SJCRH30 (cell line): ENCODE data around the gene LFNG.

DNA sequence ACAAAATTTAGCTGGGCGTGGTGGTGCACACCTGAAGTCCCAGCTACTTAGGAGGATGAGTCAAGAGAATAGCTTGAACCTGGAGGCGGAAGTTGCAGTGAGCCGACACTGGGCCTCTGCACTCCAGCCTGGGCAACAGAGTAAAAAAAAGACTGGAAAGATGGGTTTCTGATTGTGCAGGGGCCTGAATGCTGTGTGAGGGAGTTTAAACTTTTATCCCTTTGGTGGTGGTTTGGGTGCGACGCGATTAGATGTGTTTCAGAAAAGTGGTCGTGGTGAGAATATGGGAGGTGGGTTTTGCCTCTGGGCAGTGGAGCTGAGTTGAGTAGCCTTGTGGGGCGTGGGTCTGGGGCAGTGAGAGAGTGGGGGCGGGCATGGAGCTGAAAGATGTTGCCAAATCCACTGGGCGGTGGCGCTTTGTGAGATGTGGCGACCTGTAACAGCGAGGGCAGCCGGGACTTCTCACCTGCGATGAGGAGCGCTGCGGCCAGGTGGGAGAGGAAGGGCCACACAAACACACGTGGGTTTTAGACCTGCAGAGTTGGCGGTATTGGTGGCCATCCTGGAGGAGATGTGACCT, 2.0 kb downstream of the CHST12 start:
- RAMPAGE, long total RNA = no peak

DNA sequence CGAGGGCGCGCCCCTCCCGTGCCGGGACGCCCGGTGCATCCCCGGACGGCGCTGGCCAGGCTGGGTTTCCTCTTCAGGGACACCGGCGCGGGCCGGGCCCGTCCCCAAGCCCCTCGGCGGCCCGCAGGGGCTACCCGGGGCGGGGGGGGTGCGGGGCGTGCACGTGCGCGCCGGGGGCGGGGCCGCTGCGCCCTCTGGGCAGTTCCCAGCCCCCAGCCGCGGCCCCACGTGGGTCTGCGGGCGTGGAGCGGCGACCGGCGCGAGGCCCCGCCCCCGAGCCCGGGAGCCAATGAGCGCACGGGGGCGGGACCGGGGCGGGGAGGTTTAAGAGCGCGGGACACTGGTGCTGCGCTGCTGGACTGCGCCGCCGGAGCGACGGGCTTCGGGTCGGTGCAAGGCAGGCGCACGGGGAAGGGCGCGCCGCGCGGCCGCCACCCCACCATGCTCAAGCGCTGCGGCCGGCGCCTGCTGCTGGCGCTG, at the start of gene LFNG:
LFNG (plus strand) TSS at position 354 of the 480 bp plus-strand sequence.
- RAMPAGE, long total RNA = no peak

- RAMPAGE, long total RNA = no peak
Measured at GRCh38 chr7:2532252-2532873, 12.8 kb downstream of the LFNG start.

DNA sequence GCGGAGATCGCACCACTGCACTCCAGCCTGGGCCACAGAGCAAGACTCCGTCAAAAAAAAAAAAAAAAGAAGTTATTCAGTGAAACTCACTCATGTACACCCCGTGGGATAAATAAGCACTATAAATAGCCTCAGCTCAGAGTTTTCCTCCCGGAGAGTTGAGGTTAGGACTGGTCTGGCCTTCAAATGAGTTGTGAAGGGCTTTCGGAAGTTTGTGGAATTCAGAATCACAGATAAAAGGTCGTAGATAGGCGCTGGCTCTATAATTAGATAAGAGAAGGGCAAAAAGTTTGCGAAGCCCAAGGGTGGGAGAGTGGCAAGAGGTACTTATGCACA, 617 bp upstream of the IQCE start:
- RAMPAGE, long total RNA = no peak

DNA sequence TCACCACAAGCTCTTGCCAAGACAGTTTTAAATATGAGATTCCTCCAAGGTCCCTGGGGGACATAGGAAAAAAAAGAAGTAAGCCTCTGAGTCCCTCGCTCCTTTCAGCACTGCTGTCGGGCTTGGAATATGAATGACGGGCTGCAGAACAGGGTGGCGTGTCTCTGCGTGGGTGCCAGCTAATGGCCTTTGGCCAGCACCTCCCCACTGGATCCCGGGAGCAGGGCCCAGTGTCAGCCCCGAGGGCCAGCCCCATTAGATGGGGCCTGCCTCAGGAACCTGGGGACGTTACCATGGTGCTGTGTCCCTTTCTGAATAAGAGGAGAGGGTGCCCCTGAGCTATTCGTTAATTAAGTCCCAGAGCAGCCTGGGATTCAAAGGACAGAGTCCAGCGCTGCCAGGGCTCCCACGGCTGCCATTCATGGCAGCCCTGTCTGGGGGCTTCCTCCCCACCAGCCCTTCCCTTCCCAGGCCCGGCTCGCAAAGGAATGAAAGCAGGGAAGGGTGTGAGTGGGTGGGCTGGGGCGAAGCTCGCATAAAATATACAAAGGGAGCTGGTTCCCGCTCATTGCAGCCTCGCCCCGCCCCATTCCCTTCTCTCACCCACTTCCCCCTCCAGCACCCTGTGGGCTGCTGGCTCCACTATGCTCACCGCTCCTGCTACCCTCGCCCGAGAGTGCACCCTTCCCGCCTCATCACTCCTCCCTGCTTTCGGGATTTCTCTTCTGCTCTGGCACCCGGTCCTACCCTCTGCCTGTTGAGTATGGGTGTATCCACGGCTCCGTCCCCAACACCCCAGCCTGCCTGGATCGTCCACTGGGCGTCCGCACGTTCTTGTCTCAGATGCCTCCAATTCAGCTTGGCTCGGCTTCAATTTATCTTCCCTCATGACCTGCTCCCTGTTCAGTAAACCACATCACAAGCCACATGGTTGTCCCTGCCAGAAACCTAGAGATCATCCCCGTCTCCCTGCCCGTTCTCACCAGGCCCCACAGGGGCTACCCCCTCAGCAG, 14.6 kb upstream of the TTYH3 start:
- RAMPAGE, long total RNA = no peak

DNA sequence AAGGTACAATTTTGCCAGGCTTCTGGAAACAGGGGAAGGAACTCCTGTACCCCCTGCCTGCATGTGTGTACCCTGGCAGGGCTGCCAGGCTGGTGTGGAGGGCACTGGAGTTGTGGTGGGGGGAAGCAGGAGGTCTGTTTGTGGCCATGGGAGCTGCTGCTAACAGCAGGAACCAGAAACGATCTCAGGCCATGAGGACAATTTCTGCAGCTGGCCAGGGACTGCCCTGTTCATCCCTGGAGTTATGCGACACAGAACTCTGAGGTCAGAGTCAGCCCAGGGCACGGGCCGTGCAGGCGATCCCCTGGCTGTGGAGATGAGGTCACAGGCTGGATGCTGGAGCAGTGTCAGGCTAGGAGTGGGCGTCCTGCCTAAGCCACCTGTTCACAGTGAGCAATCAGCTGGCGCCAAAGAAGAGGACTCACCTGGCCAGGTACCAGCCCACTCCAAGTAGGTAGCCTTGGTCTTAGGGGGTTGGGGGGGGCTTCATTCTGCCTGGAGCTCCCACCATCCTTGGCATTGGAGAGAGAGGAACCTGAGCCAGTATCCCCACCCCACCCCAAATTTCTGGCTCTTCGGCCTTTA, 2.1 kb upstream of the TTYH3 start:
- RAMPAGE, long total RNA = no peak

DNA sequence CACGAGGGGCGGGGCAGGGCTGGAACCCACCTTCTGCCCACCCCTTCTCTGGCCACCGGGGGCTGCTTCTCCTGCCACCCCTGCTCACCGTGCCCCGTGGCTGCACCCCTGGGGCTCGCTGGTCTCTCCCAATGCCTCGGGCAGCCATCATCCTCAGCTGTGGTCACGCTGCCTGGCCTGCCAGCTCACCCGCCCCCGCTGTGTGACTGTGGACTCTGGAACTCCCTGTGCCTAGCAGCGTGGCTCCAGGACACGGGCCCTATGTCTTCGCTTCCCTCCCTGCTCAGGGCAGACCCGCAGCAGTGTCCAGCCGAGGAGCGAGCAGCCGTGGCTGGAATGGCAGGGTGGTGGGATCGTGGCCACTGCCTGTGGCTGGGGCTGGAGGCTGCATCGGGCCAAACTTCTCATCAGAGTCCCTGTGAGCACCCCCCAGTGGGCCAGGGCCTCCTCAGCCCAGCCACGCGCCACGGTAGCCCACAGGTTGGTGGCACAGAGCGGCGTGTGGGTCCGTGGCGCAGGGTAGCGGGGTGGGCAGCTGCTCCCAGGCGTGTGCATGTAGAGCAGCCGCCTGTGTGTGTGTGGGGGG, 8.1 kb downstream of the TTYH3 start:
- RAMPAGE, long total RNA = no peak

GRCh38 chr7:2647416-2648230, 15.8 kb downstream of the TTYH3 start:
- RAMPAGE, long total RNA = no peak

DNA sequence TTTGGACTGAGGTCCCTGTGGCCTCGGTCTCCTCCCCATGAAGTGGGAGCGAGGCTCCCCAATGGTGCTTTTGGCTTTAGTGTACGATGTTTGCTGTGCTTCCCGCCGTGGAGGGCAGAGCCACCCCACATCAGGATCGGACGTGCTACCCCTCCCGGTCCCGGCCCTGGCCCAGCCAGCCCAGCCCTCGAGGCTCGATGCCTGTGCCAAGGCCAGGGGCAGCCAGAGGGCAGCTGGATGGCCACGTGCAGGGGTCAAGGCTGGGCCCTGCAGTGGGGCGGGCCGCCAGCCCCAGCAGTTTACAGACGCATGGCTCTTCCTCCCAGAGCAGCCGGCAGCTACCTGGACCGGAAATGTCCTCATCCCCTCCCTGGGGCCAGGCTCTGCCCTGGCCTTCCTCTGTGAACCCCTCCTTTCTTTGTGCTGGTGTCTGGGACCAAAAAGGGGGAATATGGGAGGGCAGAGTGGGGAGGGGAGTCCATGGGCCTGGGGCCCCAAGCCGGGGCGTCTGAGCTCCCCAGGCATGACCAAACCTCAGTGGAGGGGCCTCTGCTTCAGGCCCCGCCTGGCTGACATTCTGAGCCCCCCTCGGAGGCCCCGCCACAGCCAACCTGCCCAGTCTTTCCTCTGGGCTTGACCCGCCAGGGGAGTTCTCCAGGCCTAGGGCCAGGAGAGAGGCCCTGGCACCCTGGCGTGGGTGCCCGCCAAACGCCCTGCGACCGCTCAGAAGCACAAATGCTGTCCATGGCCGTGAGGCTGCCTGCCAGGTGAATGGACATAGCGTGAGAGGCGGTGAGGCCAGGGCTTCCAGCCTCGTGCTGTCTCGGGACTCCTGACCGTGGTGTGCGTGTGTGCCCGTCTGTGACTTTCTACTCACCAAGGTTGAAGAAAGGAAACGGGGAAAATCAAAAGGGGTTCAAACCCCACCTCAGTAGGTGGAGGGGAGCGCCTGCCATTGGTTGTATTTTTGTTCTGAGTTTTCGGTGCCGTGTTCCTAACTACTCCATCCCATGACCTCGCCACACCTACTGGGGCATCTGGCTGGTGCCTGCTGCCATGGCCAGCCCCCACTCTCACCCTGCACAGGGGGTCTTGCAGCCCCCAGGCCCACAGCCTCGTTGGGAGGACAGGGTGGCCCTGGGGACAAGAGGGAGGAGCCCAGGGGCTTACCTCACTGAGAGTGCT, 24.6 kb upstream of the AMZ1 start:
- RAMPAGE, long total RNA = no peak

DNA sequence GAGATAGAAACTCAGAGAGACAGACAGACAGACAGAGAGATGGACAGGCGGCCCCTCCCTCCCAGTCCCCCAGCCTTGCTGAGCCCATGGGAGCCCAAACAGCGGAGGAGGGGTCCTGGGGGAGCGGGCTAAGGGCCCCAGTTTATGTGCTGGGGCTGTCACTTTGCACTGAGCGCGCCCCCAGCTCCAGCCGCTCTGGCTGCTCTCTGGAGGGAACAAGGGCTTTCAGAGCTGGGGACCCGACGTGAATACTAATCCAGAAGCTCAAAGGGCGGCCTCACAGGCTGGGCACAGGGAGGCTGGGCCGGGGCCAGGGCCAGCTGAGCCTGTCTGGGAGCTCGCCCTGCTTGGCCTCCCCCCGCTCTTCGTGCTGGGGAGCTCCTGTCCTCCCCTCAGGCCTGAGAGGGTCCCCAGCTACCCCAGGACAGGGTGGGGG, 6.1 kb upstream of the AMZ1 start:
- RAMPAGE, long total RNA = no peak

DNA sequence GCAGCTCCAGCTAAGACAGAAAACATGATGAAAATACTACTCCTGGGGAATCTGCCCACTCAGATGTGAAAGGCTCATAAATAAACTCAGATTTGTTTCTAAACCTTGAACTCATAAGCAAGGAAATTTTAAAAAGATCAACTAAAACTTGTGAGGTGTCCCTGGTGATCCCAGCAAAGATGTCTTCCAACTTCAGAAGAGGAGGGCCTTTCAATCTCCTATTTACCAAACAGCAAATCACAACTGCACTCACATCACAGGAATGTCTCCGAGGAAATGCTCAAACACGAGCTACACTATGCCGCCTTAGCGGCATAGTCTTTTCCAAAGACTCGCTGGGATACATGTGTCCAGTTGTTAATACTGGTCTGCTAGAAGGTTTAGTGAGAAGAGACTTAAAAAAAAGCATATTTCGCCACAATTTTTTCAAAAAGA, 66.3 kb downstream of the GNA12 start:
- RAMPAGE, long total RNA = no peak

GRCh38 chr7:2802613-2803075, 41.5 kb downstream of the GNA12 start:
- RAMPAGE, long total RNA = no peak

GRCh38 chr7:2998756-2999140, 44.9 kb downstream of the CARD11 start:
- RAMPAGE, long total RNA = no peak

GRCh38 chr7:3028022-3028779, 15.5 kb downstream of the CARD11 start:
- RAMPAGE, long total RNA = no peak

DNA sequence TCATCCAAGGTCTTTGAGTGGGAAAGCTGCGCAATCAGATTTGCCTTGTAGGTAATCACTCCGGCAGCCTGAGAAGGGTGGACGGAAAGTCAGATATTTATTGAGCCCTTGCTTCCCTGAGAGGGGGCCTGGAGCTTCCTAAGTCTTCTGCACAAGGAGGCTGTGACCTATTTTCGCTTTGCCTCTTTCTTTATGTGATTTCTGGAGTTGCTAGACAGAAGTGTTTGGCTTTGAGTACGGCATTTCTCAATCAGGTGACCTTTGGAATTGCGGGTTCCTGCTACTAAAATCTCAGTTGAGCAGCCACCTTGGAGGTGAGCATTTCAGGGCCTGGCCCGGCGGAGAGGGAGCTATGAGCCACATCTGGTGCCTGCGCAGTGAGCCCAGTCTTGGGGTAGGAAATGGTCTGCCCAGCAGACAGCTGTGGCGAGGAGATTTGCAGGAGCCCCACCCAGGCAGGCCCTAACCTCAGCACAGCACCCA, 548.0 kb upstream of the FOXK1 start:
- RAMPAGE, long total RNA = no peak

DNA sequence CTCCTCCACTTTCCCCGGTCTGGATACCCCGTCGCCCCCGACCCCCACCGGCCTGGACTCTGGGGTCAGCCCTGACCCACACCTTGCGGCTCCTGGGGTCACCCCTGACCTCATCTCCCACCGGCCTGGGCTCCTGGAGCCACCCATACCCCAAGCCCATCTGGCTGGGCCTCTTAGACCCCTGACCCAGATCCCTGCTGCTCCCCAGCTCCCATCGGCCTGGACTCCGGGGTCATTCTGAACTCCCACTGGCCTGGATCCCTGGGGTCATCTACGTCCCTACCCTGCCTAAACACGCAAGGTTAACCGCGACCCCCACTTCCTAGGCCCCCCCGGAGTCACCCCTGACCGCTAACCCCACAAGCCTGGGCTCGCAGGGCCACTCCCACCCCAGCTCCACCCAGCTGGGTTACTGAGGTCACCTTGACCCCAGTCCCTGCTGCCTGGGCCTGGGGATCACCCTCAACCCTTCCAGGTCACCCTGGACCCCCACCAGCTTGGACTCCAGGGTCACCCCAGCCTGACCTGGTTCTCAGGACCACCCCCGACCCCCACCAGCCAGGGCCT, 1.1 kb downstream of the FOXK1 start:
- RAMPAGE, long total RNA = no peak

- RAMPAGE, long total RNA = no peak
Measured at GRCh38 chr7:4742119-4742523, 33.3 kb upstream of the AP5Z1 start.

DNA sequence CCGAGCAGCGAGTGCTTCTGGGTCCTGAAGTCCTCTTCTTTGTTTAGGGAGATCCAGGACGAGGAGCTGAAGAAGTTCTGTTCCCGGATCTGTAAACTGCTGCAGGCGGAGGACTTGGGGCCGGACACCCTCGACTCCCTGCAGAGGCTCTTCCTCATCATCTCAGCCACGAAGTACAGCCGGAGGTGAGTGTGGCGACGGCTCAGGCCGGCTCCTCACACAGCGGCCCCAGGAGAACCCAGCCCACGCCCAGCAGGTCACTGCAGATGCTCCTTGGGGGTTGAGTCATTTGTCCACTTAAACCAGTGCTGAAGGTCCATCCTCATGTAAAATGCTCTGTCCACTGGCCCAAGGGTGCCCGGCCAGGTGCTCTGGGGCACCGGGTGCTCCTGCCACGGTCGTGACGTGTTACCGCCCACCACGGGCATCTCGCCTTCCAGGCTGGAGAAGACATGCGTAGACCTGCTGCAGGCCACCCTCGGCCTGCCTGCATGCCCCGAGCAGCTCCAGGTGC, 5.8 kb downstream of the AP5Z1 start:
- RAMPAGE, long total RNA = no peak

DNA sequence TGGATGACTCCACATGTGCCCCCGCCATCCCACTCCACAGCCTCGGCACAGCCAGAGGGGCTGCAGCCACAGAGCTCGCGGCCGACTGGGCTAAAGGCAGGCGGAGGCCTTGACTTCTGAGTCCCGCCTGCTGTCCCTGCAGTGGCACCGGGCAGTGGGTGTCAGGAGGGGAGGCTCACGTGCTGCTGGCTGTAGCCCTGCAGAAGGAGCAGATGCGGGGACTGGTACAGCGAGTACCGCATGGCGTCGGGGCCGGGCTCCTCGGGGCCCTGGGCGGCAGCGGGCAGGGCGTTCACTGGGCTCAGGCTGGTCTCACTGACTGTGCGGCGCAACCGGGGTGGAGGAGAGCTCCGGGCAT, 25.7 kb downstream of the PAPOLB start:
- RAMPAGE, long total RNA = no peak

DNA sequence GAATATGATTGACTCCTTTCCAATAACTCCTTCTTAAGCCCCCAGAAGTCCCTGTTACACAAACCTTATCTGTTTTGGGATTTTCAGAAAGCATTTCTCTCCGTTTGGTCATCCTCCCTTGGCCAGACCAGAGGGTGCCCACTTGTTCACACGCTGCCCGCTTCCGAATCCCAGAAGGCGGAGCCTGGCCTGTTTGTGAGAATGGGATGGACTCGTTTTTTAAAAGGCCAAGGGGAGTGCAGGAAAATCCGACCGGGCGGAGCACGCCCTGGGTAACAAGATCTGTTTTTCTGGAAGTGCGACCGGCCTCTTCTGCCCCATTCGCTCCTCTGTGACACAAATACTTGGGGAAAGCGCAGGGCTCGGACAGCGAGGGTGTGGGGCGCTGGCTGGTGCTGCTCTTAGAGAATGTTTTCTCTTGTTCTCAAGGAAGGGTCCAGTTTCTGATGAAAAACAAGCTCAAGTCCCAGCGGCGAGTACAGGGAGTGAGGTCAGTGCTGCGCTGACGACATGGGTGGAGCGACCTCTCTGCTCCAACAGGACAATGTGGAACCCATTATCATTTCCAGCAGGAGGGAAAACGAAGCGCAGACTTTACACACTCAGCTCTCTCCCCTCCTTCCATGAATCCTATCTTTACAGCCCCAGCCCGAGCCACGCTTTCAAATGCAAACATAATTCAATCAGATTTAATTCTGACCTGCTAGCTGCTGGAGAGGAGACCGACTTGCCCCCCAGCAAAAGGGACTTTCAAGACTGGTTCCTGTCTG, 1.3 kb downstream of the RADIL start:
- RAMPAGE, long total RNA = no peak